GM06990 (cell line): ENCODE measurements around the genes COL1A1, ACSF2 and CACNA1G.

GRCh38 chr17:50059775-50060269, 3.9 kb downstream of the ITGA3 start:
- RRBS: no CpG with 5 or more reads among the region's 5 CpGs

DNA sequence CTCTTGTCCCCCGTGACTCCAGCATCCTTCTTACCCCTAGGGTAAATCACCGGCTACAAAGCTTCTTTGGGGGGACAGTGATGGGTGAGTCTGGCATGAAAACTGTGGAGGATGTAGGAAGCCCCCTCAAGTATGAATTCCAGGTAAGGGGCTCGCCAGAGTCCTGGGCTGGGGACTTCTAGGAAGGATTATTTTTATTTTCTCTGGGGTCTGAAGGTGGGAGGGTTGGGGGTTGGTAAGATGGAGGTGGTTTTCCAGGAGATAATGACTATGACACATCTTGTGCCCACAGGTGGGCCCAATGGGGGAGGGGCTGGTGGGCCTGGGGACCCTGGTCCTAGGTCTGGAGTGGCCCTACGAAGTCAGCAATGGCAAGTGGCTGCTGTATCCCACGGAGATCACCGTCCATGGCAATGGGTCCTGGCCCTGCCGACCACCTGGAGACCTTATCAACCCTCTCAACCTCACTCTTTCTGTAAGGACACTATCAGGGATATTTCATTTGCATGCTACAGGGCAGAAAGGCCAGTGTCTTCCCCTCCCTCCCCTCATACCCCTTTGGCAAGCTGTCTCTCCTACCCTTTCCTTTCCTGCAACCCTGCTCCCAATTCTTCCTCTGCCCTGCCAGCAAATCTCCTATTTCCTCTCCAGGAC, 16.2 kb upstream of the PDK2 start:
- RRBS: no CpG with 5 or more reads among the region's 7 CpGs

DNA sequence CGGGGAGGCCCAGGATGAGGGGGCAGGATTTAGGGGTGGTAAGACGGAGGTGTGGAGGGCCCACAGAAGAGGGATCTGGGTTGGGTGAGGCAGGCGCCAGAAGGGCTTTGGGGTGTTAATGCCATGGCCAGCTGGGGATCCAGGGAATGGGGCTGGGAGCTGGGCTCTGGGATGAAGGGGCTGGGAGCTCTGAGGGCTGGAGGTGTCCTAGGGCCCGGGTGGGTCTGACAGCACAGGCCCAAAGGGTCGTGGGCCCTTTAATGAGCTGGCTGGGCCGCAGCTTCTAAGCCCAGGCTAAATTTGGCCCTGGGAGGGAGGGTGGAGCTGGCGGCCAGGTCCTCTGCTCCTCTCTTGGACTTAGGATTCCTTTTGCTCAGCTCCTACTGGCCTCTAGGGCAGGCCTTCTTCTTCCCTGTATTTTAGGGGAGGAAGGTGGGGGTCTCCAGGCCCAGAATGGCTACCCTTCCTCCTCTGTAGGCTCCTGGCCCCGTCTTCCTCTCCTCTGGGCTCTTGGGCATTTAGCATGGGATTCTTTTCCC, 363 bp downstream of the SGCA start:
- RRBS: no CpG with 5 or more reads among the region's 8 CpGs

GRCh38 chr17:50200634-50201717, at the start of gene COL1A1:
Gene COL1A1 (minus strand): TSS chr17:50201631.
- RRBS: 9% methylated on average over 22 of the region's 83 CpGs

DNA sequence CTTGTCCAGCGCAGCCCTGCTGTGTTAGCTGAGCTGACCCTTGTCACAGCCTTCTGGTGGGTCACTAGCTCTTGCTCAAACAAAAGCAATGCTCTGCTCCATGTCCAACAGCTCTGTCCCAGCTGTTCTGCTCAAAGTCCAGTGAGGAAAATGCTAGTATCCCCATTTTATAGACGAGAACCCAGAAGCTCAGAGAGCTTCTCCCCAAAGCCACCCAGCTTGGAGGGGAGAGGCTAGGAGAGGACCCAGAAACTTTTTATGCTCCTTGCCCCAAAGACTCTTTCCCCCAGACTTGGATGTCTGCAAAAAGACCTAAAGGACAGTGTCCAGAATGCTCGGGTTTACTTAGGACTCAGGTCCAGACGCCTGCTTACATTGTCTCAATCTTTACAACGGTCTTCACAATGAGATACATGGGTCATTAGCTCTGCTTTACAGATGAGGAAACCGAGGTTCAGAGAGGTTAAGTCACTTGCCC, 18.8 kb upstream of the COL1A1 start:
- RRBS: no CpG with 5 or more reads among the region's 6 CpGs

- RRBS: no CpG with 5 or more reads among the region's 5 CpGs
These were observed 17.2 kb upstream of the TMEM92 start for GRCh38 chr17:50257084-50257394.

DNA sequence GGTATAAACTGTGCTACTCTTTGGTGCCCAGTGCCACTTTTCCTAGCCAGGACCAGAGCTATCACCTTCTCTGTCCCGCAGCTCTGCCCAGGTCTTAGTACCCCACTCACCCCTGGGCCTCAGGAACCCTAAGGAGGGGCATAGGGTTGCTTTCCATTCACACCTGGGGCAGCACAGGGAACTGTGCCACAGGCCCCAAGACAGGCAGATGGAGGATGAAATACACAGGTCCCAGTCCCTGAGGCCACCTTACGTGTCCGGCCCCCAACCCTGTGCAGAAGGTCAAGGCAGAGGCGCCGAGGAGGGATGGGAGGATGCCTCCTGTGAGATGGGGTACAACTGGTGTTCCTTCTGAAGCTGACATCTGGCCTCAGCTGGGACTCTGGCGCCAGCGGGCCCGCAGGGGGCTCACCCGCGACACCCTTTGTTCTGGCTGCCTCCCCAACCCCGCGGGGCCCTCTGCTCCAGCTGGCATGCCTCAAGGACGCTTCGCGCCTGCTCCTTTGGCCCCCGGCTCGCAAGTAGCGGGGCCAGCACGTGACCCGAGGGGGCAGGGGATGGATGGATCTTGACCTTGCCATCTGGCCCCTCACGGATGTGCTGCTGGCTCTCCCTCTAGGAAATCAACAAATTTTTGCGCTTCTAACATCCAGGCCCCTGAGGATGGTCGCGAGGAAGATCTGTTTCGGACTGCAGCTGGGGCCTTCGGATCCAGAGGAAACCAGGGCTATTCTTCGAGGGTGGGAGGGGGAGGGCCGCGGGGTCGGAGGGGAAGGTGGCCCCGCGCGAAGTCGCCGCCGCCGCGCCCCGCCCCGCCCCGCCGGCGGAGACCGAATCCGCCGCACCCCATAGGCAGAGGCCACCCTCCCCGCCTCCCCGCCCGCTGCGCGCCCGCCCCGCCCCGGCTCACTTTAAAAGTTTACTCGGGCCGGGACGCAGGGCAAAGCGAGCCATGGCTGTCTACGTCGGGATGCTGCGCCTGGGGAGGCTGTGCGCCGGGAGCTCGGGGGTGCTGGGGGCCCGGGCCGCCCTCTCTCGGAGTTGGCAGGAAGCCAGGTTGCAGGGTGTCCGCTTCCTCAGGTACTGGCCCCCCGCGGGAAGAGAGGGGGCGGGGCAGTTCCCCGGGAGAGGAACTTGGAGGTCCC, at the start of gene ACSF2:
ACSF2 (plus strand) TSS at position 909 of the 1,145 bp plus-strand sequence.
- RRBS: 4% methylated on average over 28 of the region's 72 CpGs

GRCh38 chr17:50470243-50470859, 1.7 kb upstream of the CHAD start:
- RRBS: 49% methylated on average over 2 of the region's 6 CpGs

GRCh38 chr17:50483068-50483725, 4.5 kb downstream of the RSAD1 start:
- RRBS: 88% methylated on average over 3 of the region's 7 CpGs

- RRBS: 20% methylated on average over 4 of the region's 20 CpGs
These were observed 1.8 kb downstream of the EPN3 start for GRCh38 chr17:50534269-50534842.

GRCh38 chr17:50560249-50561366, at the start of gene CACNA1G:
Gene CACNA1G (plus strand): TSS chr17:50560715.
- RRBS: 4% methylated on average over 61 of the region's 114 CpGs

DNA sequence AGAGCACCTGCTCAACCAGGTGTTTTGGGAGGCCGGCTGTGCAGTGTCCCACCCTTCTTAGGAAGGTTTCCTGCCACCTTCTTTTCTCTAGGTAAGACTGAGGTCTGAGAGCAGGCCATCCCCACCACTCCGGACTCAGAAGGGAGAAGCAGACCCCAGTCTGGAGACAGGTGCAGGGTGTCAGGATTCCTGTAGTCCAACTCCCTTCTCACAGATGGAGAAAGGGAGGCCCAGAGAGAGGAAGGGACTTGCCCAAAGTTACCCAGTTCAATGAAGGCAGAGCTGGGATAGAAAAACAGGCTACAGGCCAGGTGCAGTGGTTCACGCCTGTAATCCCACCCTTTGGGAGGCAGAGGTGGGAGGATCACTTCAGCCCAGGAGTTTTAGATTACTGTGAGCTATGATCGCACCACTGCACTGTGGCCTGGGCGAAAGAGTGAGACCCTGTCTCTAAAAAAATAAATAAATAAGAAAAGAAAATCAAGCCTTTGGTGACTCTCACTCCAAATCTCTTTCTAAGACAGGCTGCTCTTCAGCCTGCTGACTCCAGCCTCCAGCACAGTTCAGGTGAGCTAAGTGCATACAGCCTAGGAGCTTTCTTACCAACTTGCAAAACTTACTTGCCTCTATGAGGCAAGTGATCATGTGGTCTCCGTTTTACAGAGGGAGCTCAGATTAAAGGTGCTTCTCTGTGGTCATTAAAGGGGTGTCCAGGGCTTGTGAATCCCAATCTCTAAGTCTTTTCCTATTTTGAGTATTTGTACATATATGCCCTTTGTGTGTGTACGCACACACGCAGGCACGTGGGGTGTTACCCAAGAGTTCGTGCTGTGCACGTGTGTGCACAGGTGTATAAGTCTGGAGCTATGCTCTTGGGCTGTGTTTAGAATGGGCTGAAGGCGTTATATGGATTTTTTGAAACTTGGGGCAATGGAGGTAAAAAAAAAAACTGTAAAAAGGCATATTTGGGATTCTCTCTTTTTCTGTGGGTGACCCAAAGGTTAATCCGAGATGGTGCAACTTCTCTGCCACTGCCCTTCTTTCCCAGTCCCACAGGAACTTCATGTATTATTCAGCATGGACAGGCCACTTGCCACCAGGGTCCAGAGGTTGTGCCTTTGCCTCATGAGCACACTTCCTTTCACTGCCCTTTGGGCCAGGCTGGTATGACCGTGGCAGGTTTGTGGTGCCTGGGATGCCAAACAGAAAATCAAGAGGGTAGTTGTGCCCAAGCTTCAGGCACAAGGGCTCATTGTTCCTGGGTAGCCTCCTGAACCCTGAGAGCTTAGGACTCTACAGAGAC, 1.2 kb downstream of the ABCC3 start:
- RRBS: 88% methylated on average over 1 of the region's 14 CpGs

- RRBS: no CpG with 5 or more reads among the region's 3 CpGs
These were observed 845 bp upstream of the ANKRD40 start for GRCh38 chr17:50708458-50709060.

DNA sequence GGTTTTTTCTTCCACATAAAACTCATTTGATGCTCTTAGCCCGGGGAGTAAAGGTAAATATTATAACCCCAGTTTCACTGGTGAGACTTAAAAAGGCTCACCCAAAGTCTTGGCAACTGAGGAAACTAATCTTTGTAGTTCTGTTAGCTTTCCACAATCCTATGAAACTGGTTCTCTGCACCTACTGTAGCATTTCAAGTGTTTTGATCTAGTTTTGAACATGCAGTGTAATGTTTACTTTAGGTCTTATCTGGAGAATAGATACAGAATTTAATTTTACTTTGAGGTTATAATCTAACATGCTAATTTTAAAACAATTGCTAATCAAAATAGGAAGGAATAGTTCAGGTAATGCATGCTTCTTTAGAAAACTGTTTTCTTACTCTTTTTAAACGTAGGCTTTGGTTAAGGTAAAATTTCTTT, 1.0 kb downstream of the LUC7L3 start:
- RRBS: no CpG with 5 or more reads among the region's 2 CpGs

DNA sequence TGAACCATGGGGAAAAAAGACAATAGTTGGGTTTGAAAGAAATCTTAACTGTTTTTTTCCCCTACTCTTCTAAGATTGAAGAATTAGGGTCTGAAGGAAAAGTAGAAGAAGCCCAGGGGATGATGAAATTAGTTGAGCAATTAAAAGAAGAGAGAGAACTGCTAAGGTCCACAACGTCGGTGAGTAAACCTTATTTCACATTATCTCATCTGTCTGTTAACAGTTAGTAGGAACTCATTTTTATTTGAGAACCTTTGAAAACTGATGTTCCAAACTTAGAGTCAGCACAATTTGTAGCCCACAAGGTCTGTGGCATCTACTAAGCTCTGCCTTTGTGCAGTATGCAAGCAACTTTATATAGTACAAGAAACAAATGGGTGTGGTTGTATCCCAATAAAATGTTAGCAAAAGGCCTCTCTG, 23.7 kb downstream of the ANKRD40CL start:
- RRBS: no CpG with 5 or more reads among the region's 2 CpGs

DNA sequence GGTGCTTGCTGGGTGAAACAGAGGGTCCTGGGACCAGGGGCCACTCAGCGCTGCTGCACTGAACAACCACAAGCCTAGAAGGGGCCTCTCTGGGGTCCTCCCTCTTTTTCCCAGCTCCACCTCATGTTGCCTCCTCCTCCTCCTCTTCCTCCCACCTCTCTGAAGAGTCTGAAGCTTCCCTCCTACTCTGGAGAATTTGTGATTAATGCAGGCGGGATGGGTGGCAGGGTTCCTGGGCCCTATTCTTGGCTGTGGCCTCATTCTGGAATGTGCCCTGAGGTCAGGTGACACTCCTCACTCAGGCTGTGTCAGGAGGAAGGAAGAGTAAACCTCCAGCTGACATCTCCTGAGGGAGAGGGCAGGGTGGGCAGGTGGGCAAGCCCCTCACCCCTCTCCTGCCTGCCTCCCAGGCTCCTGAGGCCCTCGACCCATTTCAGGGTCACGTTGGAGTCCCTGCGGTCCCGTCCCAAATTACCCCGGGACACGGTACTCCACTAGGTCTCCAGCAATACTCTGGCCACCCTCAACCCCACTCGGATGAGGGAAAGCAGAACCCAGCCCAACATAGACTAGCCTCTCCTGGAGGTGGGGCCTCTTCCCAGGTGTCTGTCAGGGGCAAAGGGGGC, 10.2 kb downstream of the WFIKKN2 start:
- RRBS: no CpG with 5 or more reads among the region's 9 CpGs

DNA sequence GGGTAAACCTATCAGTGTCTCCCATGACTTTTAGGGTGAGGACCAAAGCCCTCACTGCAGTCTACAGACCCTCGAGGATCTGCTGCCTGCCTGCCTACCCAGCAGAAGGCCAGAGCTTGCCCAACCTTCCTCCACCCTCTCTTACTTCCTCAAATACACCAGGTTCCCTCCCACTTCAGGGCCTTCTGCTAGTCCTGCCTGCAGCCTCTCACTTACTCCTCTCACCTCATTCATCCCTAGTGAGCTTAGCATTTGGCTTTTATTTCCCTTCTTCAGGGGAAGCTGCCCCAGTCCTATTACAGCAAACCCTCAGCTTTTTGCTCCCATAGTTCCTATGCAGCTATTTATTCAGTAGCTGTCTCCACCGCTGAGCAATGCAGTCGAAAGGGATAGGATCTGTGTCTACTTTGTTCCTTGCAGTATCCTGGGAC, 17.8 kb upstream of the TOB1 start:
- RRBS: no CpG with 5 or more reads among the region's 3 CpGs

GRCh38 chr17:50903609-50904988, 37.9 kb upstream of the TOB1 start:
- RRBS: 63% methylated on average over 1 of the region's 21 CpGs

DNA sequence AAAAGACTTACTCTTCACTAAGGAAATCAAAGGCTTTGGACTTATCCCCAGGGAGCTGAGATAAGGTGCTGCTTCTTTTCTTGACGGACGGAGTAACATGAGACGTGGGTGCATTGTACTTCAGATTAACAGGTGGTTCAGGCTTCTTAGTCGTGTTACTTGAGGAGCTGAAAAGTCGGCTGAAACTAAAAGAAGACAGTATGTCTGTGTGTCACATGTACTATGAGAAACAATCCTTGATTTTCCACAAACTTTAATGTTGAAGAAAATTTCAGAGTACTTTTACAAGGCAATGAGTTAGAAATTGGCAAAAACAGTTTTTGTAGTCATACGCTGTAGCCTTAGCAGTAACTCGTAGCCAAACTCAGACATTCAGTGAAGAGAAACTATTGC, 122.2 kb downstream of the SPAG9 start:
- RRBS: no CpG with 5 or more reads among the region's 7 CpGs

GRCh38 chr17:51093725-51094402, 26.8 kb downstream of the SPAG9 start:
- RRBS: no CpG with 5 or more reads among the region's 2 CpGs